Duodenum (tissue), 1 donor: ENCODE measurements around a stretch of chr21.

DNA sequence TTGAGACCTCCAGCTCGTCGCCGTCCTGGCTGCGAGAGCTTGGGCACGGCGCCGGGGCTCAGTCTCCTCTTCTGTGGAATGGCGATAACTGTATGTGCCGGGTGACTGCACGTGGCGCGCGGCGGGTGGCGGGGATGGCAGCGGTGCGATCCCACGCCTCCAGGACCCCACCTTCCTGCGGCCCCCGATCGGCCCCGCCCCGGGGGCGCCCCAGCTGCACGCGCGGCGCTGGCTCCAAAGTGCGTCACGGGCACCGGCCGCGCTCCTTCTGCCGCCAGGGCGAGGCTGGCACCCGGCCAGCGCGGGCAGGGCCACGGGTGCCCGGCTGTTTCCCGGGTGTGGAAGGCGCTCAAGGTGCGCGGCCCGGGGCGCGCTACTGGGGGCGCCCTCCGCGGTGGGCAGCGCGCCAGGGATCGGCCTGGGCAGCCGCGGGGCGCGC is 383 bp upstream of the EVA1C start:
- PRO-cap = bidirectional peak, plus-strand start at position 339 of the sequence, minus-strand start at position 270 of the sequence

- PRO-cap = no peak
Measured at GRCh38 chr21:32425910-32427119, 13.8 kb downstream of the EVA1C start.

GRCh38 chr21:32432966-32433901 is 20.7 kb downstream of the EVA1C start:
- PRO-cap = no peak

DNA sequence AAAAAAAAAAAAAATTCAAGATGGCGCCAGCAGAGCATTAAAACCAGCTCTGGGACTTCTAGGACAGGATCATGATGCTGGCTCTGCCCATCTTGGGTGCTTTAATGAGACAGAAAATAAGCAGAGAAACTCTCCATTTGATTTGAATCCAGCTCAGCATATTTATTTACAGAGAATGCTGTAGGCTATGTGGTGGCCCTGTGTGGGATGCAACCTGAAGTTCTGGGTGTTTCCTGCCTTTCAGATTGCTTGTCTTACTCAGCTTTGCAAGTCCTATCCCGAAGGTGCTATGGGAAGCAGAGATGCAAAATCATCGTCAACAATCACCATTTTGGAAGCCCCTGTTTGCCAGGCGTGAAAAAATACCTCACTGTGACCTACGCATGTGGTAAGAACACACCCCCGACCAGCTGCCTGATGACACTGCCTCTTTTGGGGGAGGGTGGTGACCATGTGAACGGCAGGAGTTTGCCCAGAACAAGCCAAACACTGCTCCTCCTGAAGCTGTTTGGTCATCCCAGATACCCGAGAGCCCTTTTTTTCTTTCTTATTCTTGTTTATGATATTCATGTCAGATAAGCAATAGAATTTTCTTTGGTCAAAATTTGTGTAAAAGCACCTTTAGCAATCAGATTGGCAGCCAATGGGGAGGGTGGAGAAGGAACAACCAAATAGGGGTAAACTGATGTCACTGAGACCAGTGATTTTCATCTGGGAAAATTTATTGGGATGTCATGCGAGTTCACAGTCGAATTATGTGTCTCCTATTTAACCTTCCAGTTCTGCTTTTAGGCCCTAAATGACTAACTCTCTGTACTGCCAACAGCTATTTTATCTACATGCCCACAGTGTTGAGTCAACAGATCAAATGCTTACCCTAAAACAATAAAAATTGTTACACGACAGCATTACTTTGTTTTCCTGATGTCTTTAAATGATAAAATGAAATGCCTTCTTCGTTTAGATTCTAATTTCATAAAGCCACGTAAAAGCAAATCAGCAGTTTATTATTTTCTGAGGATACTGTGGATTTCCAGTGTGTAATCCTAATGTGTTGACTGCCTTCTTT is 82.6 kb downstream of the EVA1C start:
- PRO-cap = no peak

- PRO-cap = no peak
Measured at GRCh38 chr21:32514496-32515344, 70.6 kb downstream of the TCP10L start.

DNA sequence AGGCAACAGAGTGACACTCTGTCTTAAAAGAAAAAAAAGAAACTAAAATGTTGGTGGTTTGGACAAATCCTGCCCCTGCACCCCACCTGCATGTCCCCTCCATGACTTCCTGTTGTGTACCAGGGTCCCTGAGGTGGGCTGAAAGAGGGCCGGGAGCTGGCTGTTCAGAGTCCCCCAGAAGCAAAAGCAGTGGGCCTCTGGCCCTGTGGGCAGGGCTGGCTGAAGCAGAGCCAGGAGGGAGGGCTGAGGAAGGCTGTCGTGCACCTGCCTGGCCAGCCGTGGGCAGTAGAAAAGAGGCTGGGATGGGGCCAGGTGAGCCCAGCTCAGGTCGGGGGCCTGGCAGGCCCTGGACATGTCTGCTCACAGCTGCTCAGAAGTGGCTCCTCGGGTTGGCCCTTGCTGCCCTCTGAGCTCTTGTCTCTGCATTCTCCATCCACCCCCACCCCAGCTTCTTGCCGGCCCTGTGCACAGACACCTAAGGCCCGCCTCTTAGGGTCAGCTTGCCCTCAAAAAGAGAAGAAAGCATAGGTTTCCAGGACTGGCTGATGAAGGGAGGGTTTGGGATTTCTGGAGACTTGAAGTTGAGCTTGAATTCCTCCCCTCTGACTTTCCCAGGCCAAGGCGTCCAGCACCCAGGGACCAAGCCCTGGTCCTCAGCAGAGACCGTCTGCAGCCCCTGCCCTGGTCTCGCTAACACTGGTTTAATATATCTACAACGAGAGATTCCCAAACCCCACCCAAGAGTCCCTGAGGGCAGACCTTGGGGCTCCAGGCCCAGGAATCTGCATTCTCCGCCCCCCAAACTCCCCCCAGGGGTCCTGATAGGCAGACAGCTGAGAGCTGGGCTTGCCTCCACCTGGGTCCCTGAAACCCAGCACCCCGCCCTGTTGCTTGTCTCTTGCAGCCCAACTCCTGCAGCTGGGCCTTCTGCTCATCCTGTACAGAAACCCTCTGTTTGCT is 59.9 kb downstream of the TCP10L start:
- PRO-cap = no peak

GRCh38 chr21:32613254-32613879 is 1.2 kb upstream of the CFAP298 start:
- PRO-cap = no peak

GRCh38 chr21:32727036-32727589 is 700 bp downstream of the SYNJ1 start:
- PRO-cap = no peak

DNA sequence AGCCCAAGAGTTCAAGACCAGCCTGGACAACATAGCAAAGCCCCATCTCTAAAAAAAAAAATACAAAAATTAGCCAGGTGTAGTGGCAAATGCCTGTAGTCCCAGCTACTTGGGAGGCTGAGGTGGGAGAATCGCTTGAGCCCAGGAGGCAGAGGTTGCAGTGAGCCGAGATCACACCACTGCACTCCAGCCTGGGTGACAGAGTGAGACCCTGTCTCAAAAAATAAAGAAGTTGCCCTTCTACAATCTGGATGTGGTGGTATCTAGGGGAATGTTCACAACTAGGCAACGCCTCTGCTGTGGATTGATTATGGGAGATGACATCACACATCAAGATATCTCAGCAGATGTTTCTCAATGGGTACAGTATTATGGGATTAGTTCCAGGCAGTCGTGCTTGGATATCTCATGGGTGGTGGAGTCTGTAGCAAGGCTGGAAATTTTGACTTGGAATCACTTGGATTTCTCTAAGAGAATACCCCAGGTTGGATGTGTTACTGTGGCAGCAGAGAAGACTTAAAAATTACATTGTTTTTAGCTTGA is 7.7 kb downstream of the IFNAR2 start:
- PRO-cap = no peak

DNA sequence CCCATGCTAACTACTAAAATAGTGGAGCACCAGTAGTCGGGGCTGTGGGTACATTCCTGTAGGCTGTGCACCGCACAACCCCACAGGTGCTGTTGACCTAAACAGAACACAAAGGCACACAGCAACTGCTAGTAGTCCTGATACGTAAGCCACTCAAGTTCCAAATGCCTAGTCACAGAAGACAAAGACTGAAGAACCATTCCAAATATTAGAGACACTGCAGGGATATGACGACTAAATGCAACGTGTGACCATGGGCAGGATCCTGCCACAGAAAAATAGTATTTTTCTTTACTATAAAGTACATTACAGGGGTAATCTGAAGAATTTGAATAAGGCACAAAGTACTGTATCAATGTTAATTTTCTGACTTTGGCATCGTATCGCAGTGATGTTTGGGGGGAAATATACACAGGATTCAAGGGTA is 36.4 kb downstream of the TMEM50B start:
- PRO-cap = no peak

DNA sequence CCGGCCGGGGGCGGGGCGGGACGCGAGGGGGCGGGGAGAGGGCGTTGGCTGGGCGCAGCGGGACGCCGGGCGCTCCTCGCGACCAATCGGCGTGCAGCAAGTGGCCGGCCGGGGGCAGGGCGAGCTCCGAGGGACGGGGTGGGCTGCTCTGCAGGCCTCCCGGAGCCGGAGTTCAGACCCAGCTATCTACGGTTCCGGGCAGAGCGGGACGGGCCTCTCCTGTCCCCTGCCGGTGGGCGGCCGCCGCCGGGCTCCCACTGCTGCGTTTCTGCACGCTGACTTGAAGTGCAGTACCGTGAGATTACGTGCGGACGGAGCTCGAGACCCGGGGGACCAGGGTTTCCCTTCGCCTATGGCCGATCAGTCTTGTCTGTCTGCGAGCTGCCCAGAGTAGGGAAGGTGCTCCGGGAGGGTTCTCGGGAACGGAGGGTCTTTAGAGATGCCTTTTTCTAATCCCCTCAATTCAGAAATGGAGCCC is 302 bp upstream of the TMEM50B start:
- PRO-cap = bidirectional peak, plus-strand start at position 196 of the sequence, minus-strand start outside the sequence; unidirectional peak, plus-strand start at position 283 of the sequence

DNA sequence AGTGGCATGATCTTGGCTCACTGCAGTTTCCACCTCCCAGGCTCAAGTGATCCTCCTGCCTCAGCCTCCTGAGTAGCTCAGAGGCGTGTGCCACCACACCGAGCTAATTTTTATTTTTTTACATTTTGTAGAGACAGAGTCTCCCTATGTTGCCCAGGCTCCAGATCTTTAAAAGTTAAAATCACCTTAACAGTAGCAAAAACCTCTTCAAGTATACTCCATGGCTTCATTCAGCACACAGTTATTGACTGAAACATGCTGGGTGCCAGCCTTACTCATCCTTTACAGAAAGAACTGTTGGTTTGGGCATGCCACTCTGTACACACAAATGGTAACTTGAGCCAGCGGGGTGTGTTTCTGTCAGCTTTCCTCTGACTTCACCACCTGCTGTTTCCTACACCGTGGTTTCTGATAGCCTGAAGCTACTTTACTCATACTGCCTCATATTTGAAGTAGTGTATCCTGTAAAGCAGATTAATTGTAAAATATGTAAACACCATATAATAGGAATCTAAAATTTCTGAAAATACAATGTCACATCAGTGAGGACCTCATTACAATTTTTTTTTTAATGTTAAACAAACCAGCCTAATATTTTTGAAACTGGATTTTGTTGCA is 114.0 kb downstream of the ATP5PO start:
- PRO-cap = no peak

DNA sequence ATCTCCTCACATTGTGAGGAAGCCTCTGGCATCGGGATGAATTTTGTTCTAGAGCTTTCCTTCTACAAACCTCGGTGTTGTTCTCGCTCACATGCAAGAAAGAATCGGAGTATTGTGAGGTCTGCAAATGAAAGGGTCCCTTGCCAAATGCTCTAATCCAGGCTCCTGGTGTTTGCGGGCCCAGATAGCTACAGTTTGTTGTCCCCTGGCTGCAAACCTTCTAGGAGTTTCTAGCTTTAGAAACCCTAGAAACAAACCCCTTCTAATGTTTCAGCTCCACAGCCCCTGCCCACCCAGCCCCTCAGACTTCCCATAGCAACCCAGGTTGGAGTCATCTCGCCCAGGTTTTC is 8.6 kb upstream of the ATP5PO start:
- PRO-cap = no peak

GRCh38 chr21:33932225-33932695 is 16.7 kb upstream of the ATP5PO start:
- PRO-cap = no peak

DNA sequence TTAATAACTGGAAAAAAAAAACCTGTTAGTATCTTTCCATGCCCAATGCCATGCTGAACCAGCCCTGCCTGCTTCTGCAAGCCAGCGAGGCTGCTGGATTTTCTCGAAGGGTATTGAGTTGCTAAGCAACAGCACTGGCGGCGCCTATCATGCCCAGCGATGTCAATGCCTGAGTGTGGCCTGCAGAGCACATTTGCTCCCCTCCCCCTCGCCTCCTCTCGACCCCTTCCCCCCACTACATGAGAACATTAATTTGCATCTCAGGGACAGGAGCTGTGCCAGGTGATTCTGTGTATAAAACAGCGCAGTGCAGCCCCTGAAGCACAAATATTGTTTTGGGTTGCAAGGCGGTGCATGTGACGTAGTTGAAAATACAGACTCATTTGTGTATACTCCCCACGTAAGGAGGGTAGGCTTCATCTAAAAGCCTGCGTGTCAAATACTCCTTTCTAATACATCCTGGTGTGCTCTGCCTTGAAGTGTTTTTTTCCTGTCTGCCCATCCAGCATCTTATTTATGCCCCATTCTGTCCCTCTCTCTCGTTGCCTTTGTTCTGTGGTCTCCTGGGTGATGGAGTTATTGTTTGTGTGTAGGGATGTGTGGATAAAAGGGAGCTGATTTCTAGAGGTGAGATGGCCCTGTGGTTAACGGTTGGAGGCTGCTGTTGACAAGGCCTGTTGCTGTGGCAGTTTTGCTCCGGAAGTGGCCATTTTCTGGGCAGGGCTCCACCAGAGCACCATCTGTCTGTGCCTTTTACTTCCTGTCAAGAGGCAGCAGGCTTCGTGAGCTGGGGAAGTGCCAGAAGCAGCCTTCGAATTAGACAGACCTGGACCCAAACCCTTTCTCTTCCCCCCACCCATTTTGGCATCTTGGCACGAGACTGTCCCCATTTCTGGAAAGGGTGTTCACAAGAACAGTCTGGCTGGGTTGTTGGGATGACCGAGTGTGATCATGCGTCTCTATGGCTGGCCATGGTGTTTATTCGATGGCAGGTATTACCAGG is 32.9 kb upstream of the ATP5PO start:
- PRO-cap = unidirectional peak, plus-strand start at position 783 of the sequence

GRCh38 chr21:33951602-33952272 is 36.1 kb upstream of the ATP5PO start:
- PRO-cap = no peak

DNA sequence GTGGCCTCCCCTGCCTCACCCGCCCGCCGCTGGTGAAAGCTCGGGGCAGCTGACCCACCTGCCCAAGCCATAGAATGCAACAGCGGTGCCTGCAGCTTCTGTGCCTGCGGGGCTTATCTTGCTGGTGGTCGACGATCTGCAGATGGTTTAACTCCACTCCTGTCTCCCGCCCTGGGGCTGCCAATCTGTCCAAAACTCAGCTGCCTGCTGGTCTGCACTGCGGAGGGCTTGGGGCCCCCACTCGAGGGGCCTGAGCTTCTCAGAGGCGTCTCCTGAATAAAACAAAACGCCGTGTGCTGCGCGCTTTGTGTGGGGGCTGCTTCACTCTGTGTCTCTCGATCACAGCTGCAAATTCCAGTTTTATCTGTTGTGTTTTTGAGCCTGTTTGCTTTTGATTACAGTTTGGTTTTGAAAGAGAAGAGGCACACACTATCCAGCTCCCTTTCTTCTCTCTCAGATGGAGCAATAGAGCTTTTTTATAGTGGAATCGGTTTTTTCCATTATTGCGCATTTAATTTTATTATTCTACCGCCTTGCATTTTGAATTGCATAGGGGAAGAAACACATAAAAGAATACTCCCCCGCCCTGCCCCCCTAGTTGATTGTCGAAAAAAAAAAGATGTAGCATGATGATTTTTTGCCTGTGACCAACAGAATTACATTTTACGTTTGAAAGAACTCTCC is 86.1 kb downstream of the MRPS6 start:
- PRO-cap = no peak

GRCh38 chr21:34543205-34543404 is 31.1 kb upstream of the KCNE1 start:
- PRO-cap = no peak

- PRO-cap = no peak
Measured at GRCh38 chr21:34545013-34546049, 33.3 kb upstream of the KCNE1 start.

GRCh38 chr21:34580069-34580425 is 34.9 kb downstream of the RCAN1 start:
- PRO-cap = no peak